Cardiac muscle cell (in vitro differentiated cells and primary cell): Measurements from ENCODE around the genes STATH and MTHFD2L.

DNA sequence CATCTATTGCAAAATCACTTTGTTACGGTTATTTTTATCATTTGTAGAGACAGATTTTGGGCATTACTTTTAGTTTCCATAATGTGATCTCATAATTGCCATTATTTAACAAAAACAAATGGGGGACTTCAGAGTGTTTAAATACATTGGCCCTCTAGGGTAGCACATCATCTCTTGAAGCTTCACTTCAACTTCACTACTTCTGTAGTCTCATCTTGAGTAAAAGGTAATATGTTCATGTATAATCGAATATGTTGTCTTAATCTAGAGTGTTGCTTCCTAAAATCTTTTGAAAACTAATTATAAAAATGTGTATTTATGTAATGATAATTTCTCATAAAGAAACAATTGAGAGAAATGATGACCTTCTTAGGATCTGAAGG is at the start of gene STATH:
Gene STATH, plus strand, starts transcription at position 167 of the 383 bp plus-strand sequence.
- RAMPAGE, long total RNA: no peak
- RRBS: no CpG with 5 or more reads among the region's 2 CpGs

DNA sequence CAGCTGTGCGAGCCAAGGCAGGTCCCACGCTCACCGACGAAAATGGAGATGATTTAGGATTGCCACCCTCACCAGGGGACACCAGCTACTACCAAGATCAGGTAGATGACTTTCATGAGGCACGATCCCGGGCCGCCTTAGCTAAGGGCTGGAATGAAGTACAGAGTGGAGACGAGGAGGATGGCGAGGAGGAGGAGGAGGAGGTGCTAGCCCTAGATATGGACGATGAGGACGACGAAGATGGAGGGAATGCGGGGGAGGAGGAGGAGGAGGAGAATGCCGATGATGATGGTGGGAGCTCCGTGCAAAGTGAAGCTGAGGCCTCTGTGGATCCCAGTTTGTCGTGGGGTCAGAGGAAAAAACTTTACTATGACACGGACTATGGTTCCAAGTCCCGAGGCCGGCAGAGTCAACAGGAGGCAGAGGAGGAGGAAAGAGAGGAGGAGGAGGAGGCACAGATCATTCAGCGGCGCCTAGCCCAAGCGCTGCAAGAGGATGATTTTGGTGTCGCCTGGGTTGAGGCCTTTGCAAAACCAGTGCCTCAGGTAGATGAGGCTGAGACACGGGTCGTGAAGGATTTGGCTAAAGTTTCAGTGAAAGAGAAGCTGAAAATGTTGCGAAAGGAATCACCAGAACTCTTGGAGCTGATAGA is 512 bp downstream of the UTP3 start:
- RAMPAGE, long total RNA: no peak
- RRBS: no CpG with 5 or more reads among the region's 26 CpGs

GRCh38 chr4:70833004-70833400 is 6.7 kb downstream of the GRSF1 start:
- RAMPAGE, long total RNA: no peak
- RRBS: no CpG with 5 or more reads among the region's 5 CpGs

- RAMPAGE, long total RNA: no peak
- RRBS: no CpG with 5 or more reads among the region's 9 CpGs
These were observed 81.3 kb downstream of the DCK start for GRCh38 chr4:71074562-71075366.

GRCh38 chr4:71185155-71185532 is 1.9 kb upstream of the SLC4A4 start:
- RAMPAGE, long total RNA: no peak
- RRBS: no CpG with 5 or more reads among the region's 2 CpGs

DNA sequence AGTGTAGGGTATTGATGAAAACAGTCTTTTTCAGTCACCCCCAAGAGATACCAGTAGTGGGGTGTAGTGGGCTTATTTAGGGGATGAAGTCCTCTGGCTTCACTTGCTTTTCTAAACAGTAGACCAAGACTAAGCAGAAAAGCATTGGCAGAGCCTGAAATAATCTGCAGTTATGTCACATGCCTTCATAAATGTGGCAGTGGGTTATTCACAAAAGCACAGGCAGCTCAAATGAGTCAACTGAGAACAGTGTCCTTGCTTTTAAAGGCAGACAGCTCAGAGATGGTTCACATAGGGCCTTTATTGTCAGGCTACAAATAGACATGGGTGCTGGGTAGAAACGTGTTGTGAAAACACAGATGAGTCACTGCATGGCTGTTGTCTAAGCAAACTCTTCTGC is 269.7 kb downstream of the SLC4A4 start:
- RAMPAGE, long total RNA: no peak
- RRBS: no CpG with 5 or more reads among the region's 1 CpG

GRCh38 chr4:71771460-71772243 is 12.2 kb downstream of the GC start:
- RAMPAGE, long total RNA: no peak
- RRBS: no CpG with 5 or more reads among the region's 4 CpGs

- RAMPAGE, long total RNA: no peak
- RRBS: no CpG with 5 or more reads among the region's 6 CpGs
These were observed 74.1 kb upstream of the GC start for GRCh38 chr4:71857998-71858416.

DNA sequence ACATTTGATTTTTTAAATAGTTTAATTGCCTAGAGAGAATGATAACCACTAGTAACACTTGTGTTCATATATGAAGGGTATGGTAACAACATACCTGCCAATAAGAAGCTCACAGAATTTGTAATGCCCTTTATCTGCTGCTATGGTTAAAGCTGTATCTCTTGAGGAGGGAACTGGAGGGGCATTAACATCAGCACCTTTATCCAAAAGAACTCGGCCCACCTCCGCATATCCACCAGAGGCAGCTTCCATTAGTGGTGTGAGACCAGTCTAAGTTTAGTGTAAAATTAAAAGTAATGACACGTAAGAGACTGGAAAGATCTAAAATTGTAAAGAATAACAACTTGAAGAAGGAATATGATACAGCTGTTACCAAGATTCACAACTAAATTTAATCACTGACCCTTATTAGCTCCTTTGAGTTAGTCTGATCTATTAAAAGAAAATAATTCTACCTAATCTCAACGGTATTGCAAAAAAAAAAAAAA is 50.6 kb upstream of the COX18 start:
- RAMPAGE, long total RNA: no peak
- RRBS: no CpG with 5 or more reads among the region's 4 CpGs

DNA sequence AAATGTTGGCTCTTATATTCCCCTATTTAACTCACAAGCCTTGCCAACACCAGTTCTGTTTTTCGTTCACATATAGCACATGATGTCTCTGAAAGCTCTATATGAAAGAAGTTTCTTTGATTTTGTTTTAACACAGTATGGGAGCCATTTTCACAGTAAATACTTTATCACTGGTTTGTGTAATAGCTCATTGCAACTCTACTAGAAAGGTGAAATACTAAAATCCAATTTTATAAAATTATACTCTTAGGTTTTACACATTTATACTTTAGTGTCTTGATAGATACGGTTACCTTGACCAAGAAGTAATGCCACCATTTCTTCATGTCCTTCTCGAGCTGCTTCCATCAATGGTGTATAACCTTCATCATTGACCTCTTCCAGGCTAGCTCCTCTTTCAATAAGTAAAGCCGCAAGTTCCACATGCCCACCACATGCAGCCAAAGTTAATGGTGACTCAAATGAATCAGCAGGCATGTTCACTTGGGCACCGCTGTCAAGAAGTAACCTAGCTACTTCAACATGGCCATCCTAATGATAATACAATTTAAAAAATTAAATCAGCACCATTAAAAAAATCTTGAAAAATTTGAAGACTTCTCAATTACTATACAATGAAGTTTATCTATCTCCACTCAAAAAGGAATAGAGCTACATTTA is 79.1 kb upstream of the COX18 start:
- RAMPAGE, long total RNA: no peak
- RRBS: no CpG with 5 or more reads among the region's 5 CpGs

- RAMPAGE, long total RNA: no peak
- RRBS: no CpG with 5 or more reads among the region's 10 CpGs
These were observed 4.1 kb downstream of the ANKRD17 start for GRCh38 chr4:73254257-73255147.

DNA sequence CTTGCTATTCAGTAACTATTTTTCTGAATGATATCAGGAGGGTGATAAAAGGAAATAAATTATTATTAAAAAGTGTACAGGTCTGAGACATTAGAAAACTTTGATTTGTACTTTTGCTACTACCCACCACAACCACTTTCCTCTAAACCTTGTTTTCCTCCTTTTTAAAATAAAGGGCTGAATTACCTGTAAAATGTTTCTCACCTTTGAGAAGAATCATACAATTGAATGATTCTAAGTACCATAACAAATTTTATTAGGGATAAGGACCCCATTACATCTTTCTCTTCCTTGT is 2.2 kb downstream of the ANKRD17 start:
- RAMPAGE, long total RNA: no peak

DNA sequence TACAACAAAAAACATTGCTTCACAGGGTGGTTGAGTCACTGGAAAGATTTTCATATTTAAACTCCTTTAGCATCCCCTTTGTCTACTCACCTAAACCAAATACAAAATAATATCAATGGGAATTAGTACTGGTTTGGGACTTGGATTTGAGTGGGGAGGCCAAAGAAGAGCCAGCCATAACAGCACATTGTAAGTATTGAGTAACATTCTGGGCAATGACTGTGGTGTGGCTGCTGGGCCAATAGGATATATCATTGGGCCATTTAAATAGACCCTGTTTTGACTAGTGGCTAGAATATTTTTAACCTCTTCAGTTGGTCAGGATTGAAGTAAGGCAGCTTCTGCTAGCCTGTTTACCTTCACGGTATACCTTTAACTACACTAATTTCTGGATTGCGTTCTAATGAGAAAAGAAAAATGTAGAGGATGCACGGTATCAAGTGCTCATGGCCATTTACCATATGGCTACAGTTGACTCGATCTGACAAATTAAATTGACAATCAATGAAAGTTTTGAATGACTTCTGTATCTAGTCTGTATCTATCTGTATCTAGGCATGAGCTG is 7.0 kb upstream of the ALB start:
- RAMPAGE, long total RNA: no peak
- RRBS: no CpG with 5 or more reads among the region's 4 CpGs

DNA sequence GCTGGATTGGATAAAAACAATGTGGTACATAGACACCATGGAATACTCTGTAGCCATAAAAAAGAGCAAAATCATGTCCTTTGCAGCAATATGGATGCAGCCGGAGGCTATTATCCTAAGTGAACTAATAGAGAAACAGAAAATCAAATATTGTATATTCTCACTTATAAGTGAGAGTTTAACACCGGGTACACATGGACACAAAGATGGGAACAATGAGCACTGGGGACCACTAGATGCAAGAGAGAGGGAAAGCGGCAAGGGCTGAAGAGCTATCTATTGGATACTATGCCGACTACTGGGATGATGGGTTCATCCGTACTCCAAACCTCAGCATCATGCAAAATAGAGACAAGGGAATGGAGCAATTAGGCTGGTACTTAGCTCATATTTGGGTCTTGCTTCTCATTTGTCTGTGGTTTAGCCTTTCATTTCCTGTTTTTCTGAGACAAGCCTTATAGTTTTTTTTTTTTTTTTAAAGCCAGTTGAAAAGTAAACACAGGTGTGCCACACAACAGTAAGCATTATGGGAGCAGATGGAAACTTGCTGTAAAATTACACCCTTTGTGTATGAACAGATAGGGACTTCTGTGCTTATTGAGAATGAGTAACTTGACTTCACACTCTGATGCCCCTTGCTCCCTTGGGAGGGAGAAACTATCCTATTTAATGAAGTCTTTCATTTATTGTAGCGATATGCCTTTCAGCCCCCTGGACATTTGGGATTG is 13.9 kb downstream of the RASSF6 start:
- RAMPAGE, long total RNA: no peak
- RRBS: 97% methylated on average over 1 of the region's 6 CpGs

DNA sequence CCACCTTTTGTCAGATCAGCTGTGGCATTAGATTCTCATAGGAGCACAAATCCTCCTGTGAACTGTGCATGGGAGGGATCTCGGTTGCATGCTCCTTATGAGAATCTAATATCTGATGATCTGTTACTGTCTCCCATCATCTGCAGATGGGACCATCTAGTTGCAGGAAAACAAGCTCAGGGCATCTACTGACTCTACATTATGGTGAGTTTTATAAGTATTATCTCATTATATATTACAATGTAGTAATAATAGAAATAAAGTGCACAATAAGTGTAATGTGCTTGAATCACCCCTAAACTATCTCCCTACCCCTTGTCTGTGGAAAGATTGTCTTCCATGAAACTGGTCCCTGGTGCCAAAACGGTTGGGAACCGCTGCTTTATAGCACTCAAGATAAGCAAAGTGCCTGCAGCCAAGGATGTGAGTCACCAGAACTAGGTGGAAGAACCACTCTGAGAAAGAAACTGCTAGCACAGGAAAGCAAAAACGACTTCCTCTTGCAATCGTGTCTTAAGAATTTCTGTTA is 32.6 kb upstream of the CXCL8 start:
- RAMPAGE, long total RNA: no peak
- RRBS: no CpG with 5 or more reads among the region's 5 CpGs

GRCh38 chr4:74079220-74079536 is 19.8 kb downstream of the CXCL2 start:
- RAMPAGE, long total RNA: no peak
- RRBS: no CpG with 5 or more reads among the region's 3 CpGs

GRCh38 chr4:74157180-74157528 is 764 bp upstream of the MTHFD2L start:
- RAMPAGE, long total RNA: no peak
- RRBS: no CpG with 5 or more reads among the region's 2 CpGs

GRCh38 chr4:74157529-74158763 is at the start of gene MTHFD2L:
Gene MTHFD2L, plus strand, starts transcription at chr4:74158118.
- RAMPAGE, long total RNA: no peak
- RRBS: 3% methylated on average over 31 of the region's 86 CpGs

DNA sequence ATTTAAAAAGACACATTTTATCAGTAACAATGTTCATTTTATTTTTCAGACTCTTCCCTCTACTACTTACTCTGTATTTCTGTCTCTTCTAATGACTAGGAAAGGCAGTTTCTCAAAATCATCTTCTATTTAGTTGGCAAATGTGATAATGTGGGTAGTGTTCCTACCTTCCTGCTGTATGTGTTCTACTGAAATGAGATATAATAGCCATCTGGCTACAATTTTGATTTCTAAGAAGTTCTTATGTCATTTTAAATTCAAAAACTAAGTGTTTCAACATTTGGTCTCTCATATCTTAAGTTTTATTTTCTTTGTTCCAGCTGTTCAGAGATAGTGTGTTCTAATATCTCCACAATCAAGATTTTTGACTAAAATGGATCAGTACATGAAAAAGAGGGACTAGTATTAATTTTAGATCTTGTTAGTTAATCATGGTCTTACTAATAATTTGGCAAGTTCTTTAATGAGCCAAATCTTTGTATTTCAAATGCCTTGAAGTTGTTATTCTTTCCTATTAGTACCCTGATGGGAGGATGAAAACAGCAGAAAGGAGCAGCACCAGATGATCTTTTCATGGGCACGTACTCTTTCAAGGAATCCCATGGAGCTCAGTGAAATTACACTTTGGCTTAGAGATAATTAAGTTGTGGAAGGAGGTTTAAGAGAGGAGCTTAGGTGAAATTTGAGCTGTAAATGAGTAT is 3.5 kb downstream of the MTHFD2L start:
- RAMPAGE, long total RNA: no peak
- RRBS: no CpG with 5 or more reads among the region's 1 CpG

GRCh38 chr4:74529558-74529979 is 84.6 kb downstream of the AREG start:
- RAMPAGE, long total RNA: no peak
- RRBS: no CpG with 5 or more reads among the region's 6 CpGs